ENCODE measurements around a stretch of chr9.

DNA sequence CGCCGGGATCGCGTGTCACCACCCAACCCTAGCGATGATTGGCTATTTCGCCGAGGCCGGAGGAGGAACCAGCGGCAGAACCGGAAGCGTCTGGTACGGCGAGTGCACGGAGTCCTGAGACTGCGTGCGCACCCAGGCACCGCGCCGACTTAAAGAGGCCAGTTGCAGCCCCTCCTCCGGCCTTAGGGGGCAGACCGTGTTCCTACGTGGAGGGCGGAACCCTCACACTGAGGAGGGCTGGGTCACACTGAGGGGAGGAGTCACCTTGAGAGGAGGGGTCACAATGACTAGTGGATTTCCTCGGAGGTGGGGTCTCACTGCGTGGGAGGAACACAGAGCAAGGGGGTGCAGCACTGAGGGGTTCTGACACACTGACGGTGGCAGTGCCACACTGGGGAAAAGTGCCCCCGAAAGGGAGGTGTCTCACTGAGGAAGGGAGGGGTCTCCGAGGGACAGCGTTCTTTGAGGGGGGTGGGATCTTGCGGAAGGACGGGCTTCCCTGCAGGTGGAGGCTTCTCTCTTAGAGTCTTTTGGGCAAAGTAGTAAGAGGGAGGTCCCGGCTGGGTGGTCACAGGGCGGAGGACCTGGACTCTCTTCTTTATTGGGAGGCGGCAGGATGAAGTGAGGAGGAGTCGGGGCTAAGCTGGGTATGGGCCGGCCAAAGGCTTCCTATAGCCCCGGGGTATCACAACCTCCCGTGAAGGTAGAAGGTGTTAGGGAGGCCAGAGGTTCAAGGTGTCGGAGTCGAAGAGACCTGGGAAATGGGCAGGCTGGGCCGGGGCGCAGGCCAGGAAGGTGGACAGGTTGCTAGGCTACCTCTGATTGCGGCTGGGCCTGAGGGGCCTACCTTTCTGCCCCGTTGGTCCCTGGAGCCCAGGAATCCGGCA, 715 bp upstream of the TESK1 start:
- RRBS, result 2% methylated on average over 25 of the region's 45 CpGs
CAGE:
- cytosol, long polyA plus RNA, result no peak
- long polyA plus RNA, result no peak
- nucleus, long polyA plus RNA, result no peak

GRCh38 chr9:35649471-35649830, 1.3 kb downstream of the SIT1 start:
- RRBS, result no CpG with 5 or more reads among the region's 10 CpGs
CAGE:
- cytosol, long polyA plus RNA, result no peak
- long polyA plus RNA, result no peak
- nucleus, long polyA plus RNA, result no peak

DNA sequence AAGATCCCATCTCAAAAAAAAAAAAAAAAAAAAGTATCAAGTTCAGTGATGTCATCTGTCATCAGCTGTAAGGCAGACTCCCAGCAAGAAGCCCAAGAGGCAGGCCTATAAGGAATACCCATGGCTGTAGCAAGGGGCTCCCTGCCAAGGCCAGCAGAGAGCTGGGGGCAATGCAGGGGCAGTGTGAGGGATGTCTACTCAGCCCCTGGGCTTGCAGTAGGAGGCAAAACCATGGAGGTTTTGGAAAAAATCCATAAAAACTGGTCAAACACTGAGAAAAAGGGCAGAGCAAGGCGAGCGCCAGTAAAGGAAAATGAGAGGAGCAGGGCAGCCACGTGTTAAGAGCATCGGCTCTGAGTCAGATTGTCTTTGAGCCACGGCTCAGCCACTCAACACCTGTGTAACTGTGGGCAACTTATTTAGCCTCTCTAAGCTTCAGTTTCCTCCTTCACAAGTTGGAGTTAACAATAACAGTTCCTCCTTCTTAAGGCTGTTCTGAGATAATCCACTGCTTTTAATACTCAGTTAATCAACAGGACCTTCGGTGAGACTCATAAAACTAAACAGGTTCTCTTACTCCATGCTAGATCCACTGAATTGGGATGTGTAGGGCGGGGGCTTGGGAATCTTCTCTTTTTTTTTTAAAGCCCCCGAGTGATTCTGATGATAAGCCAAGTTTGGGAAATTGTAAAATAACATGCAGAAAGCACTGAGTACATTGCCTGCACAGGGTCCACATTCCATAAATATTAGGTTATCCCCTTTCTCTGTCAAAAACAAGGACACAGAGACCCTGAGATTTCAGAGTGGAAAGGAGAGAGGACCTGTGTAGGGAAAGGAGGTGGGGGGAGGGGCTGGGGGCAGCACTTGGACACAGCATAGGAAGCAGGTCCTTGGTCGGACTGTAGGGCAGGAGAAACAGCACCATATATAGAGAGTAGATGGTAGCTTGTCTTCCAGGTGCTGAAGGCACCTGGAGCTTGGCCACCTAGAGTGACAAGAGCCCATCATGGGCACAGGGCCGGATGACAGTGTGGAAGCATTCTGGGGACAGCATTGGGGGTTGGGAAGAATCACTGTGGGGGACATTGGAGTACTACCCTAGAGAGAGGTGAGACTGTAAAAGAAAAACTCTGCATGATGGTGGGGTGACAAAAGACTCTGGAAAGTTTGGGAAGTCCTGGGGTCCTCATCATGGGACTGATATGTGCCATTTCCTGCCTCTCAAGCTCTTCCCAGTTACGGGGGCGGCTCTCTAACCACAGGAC, 2.7 kb downstream of the TPM2 start:
- RRBS, result no CpG with 5 or more reads among the region's 12 CpGs
CAGE:
- cytosol, long polyA plus RNA, result no peak
- long polyA plus RNA, result no peak
- nucleus, long polyA plus RNA, result no peak

DNA sequence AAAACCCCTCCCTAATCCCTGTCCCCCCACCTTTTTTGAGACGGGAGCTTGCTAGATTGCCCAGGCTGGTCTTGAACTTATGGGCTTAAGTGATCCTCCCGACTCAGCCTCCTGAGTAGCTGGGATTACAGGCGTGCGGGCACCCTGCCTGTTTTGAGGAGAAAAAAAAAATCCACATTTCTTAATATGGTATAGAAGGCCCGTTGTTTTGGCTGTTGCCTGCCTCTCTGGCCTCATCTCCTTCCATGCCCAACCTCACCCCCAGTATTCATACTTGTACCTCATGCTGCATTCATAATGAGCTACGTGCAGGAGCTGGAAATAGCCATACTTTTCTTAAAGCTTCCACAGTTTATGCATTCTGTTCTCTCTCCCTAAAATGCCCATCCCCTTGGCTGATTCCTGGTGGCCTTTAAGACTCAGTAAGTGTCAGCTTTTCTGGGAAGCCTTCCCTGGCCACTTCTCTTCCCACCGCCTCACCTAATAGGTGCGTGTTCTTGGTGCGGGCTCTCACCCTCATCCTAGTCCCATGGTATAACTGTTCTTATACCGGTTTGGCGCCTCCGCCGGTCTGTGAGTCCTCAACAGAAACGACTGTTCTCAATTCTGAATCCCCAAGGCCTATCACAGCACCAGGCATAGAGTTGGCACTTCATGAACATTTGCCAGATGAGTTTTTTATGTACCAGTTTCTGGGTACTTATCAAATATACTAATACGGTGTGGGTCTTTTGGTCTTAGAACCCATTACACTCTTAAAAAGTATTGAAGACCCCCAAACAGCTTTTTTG, 2.1 kb upstream of the TPM2 start:
- RRBS, result no CpG with 5 or more reads among the region's 15 CpGs
CAGE:
- cytosol, long polyA plus RNA, result no peak
- long polyA plus RNA, result no peak
- nucleus, long polyA plus RNA, result no peak

GRCh38 chr9:35724101-35724511, 7.9 kb downstream of the TLN1 start:
- RRBS, result no CpG with 5 or more reads among the region's 8 CpGs
CAGE:
- cytosol, long polyA plus RNA, result no peak
- long polyA plus RNA, result no peak
- nucleus, long polyA plus RNA, result no peak

DNA sequence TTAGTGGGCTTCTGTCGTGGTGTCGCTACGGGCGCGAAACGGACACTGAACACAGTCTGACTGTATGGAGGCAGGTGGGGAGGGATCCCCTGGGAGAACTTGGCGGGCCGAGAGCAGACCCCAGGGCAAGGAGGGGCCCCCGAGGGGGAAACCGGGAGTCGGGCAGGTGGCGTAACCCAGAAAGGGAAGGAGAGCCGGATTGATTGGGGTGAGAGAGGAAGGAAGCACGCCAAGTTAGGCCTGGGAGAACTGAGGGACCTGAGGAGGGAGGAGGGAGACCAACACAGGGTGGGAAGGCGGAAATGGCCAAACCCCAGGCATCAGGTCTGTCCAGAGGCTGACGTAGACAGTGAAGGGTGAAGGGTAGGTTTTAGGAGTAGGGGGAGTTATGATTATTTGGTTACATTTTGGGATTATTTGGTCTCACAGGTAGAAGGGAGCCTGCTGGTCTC, 3.3 kb upstream of the MSMP start:
- RRBS, result 26% methylated on average over 3 of the region's 16 CpGs
CAGE:
- cytosol, long polyA plus RNA, result no peak
- long polyA plus RNA, result no peak
- nucleus, long polyA plus RNA, result no peak

DNA sequence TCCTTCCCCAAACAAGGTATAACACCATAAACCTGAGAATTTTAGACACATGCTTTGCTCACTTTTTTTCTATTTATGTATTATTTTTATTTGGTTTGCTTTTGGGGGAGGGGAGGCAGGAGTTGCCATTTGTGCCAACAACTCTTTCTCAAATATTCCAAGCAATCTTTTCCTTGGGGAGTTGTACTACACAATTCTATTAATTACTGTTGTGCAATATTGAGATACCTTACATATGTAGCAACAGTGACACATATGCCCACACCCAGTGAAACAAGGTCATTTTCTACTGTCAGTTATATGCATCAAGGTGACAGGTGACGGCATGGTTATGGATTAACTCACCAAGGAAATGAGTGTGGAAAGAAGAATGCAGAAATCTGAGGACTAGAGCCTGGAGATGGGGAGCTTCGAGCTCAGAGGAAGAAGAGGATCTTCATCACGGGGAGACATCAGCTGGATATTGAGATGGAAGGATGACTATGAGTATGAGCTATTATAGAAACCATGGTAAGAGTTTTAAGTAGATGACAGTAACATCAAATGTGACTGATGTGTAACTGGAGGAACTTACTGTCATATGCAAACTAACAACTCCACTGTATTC, 17.9 kb upstream of the MSMP start:
- RRBS, result no CpG with 5 or more reads among the region's 3 CpGs
CAGE:
- cytosol, long polyA plus RNA, result no peak
- long polyA plus RNA, result no peak
- nucleus, long polyA plus RNA, result no peak

GRCh38 chr9:35813933-35814943, 604 bp downstream of the HINT2 start:
- RRBS, result under 1% methylated on average over 11 of the region's 45 CpGs
CAGE:
- cytosol, long polyA plus RNA, result no peak
- long polyA plus RNA, result no peak
- nucleus, long polyA plus RNA, result no peak

- RRBS, result 32% methylated on average over 2 of the region's 6 CpGs
CAGE:
- cytosol, long polyA plus RNA, result no peak
- long polyA plus RNA, result no peak
- nucleus, long polyA plus RNA, result no peak
Observed at GRCh38 chr9:35905191-35905715, 749 bp upstream of the HRCT1 start.

- RRBS, result no CpG with 5 or more reads among the region's 8 CpGs
CAGE:
- cytosol, long polyA plus RNA, result no peak
- long polyA plus RNA, result no peak
- nucleus, long polyA plus RNA, result no peak
Observed at GRCh38 chr9:35908463-35909066, 725 bp upstream of the SPAAR start.

DNA sequence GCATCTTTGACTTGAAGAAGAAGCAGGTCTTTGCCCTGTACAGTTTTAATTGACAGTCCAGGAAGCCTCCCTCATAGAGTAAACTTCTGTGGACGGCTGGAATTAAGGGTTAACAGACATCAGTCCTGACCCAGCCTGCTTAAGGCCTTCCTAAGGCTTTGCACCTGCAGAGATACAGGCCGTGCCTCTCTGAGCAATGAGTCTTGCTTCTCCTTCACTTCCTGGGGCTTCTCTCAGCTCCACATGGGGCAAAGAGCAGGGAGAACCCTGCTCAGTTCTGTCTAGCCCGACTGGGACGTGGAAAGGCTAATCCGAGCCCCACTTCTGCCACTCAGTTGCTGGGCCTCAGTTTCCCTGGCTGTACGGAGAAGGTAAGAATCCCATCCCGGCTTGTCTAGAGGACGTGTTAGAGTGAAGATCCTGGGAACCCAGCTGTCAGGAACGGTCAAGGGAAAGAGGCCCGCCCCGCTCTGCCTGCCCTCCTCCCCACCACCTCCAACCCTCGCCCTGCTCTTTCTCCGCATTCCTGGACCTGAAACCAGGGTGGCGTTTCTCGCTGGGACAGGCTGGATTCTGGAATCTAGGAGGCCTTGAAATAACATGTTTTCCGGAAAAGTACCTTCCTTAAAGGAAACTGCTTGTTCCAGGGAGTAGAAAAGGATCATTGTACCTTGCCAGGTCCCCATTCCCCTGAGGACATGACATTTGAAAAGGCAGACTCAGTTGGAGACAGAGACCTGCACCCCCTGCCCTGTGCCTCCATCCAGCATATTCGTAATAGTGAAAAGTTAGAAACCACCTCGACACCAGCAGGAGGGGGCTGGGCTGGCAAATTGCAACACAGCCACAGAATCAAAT, 6.6 kb downstream of the SPAAR start:
- RRBS, result no CpG with 5 or more reads among the region's 18 CpGs
CAGE:
- cytosol, long polyA plus RNA, result no peak
- long polyA plus RNA, result no peak
- nucleus, long polyA plus RNA, result no peak

DNA sequence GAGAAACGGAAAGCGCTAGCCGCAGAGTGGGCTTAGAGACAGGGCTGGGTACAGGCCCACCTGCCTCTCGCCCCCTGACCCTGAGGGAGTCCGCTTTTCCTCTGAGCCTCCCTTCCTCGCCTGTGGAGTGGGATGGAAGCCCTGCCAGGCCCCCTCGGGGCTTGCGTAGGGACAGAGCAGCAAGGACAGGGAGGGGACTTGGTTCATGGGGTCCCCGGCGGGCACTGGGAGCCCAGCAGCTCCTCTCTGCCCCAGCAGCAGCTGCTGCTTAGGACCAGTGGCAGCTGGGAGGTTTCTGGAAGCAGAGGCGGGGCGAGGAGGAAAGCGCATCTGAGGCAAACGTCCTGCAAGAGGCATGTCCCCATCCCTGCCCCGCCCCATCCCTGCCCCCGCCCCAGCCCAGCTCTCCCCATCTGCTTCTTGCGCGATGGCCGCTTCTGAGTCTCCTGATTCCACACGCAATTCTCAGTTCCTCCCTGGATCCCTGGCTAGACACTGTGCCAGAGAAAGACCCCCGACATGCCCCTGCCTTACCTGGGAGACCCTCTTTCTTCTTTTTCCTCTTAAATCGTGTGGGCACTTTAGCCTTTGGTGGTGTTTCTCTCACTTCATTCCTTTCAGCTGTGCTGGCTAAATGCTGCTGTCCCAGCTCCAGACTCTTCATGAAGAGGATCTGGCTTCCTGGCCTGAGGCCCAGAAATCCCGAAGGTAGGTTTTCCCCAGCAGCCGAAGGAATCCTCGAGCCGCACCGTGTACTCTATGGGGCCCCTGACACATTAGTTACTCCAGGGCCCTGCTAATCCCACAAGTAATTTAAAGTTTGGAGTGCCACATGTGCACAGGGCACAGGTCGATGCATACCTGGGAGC, 4.3 kb upstream of the OR2S2 start:
- RRBS, result no CpG with 5 or more reads among the region's 28 CpGs
CAGE:
- cytosol, long polyA plus RNA, result no peak
- long polyA plus RNA, result no peak
- nucleus, long polyA plus RNA, result no peak

GRCh38 chr9:35971951-35972611, 14.1 kb upstream of the OR2S2 start:
- RRBS, result no CpG with 5 or more reads among the region's 38 CpGs
CAGE:
- cytosol, long polyA plus RNA, result no peak
- long polyA plus RNA, result no peak
- nucleus, long polyA plus RNA, result no peak

DNA sequence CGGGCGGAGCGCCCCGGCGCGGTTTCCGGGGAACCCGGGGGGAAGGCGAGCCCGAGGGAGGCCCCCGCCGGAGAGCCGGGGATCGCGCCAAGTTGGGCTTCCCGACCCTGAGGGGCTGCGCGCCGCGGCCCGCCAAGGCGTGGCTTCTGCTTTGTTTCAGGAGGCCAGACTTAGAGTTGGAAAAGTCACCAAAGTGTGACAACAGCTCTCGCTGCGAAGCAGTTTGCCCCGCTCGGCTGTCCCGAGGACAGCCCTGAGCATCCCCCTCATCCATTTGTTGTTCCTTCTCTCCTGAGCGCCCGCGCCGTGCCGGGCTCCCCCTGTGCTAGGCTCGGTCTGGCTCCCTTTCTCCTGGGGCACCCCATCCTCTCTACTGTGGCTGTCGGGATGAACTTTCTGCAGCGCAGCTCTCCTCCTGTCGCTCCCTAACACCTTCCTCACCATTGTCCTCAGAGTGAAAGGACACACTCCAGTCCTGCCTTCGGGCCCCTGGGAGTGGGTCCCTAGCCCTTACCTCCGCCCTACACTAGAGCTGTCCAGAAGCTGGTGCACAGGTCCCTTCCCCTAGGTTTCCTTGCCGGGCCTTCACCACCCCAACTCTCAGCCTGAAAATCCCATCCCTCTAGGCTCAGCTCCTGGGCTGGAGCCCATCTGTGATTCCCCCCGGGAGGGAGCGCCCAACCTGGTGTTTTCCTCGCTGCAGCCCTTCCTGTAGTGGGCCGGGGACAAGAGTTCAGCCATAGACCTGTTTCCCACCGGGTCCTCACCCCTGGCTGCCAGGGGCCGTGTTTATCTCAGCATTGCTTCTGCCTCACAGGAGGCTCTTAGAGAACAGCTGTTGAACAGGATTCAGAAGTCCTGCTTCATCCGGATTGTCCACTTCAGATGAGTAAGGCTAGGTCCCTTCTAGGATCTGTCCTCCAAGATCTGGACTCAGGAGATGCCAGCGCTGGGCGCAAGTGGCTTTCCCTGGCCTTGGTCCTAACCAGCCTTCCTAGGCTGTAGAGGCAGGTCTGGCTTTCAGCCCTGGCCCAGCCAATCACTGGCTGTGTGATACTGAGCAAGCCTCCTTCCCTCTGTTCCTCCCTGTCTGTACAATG, 738 bp downstream of the GLIPR2 start:
- RRBS, result 7% methylated on average over 12 of the region's 48 CpGs
CAGE:
- cytosol, long polyA plus RNA, result no peak
- long polyA plus RNA, result no peak
- nucleus, long polyA plus RNA, result no peak

DNA sequence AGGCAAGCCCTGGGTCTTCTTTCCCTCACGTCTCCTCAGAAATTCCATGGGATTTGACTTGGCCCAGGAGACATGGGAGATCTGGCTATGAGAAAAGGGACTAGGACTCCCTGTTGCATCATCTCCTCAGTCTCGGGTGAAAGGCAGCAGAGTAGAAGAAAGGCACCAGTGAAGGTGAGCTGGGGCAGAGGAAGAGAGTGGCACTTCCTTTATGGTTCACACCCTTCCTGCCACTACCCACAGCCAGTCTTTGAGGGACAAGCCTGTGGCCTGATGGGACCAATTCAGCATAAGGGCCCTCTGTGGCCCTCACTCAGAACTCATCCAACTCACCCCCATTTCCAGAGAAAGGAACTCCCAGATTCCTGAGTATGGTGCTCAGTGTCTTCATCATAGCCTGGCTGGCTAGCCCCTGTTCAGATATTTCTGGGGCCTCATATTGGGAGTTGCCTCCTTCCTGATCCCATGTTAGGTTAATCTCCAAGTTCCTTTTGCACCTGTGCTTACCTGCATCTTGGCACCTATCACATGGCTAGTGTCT, 8.4 kb downstream of the GLIPR2 start:
- RRBS, result no CpG with 5 or more reads among the region's 2 CpGs
CAGE:
- cytosol, long polyA plus RNA, result no peak
- long polyA plus RNA, result no peak
- nucleus, long polyA plus RNA, result no peak

GRCh38 chr9:36164367-36164837, 4.8 kb upstream of the CCIN start:
- RRBS, result no CpG with 5 or more reads among the region's 6 CpGs
CAGE:
- cytosol, long polyA plus RNA, result no peak
- long polyA plus RNA, result no peak
- nucleus, long polyA plus RNA, result no peak

DNA sequence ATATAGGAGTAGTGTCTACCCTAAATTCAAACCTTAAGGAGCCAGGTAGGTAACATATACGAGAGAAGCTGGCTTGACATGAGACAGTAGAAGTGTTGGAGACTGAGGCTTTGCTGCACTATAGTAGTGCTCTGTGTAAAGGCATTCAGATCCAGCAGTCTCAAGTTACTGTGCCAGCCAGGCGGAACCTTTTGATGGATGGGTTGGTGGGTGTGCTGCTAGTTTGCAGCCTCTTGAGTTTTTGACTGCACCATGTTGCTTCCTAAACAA, 1.4 kb downstream of the CLTA start:
- RRBS, result no CpG with 5 or more reads among the region's 2 CpGs
CAGE:
- cytosol, long polyA plus RNA, result no peak
- long polyA plus RNA, result no peak
- nucleus, long polyA plus RNA, result no peak

DNA sequence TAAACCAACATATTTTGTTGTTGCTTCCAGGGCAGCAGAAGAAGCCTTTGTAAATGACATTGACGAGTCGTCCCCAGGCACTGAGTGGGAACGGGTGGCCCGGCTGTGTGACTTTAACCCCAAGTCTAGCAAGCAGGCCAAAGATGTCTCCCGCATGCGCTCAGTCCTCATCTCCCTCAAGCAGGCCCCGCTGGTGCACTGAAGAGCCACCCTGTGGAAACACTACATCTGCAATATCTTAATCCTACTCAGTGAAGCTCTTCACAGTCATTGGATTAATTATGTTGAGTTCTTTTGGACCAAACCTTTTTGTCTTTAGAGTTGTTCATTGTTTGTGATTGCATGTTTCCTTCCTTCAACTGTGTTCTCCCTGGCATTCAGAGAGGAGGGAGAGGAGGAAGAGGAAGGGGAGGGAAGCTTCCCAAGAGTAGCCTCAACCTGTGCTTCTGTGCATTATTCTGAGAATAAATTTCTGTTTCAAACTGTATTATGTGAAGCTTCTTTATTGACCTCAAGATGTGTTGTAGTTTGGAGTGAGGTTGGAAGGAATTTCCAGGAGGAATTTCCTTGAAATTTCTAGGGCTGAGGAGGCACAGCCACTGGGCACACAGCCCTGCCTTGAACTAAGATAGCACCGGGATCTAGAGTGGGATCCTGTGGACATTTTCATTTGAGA, 21.0 kb downstream of the CLTA start:
- RRBS, result no CpG with 5 or more reads among the region's 8 CpGs
CAGE:
- cytosol, long polyA plus RNA, result no peak
- long polyA plus RNA, result start-site peak on the minus strand centred at position 458 of the sequence, 48 bp wide, 18 and 45 reads in 2 replicates
- nucleus, long polyA plus RNA, result no peak

DNA sequence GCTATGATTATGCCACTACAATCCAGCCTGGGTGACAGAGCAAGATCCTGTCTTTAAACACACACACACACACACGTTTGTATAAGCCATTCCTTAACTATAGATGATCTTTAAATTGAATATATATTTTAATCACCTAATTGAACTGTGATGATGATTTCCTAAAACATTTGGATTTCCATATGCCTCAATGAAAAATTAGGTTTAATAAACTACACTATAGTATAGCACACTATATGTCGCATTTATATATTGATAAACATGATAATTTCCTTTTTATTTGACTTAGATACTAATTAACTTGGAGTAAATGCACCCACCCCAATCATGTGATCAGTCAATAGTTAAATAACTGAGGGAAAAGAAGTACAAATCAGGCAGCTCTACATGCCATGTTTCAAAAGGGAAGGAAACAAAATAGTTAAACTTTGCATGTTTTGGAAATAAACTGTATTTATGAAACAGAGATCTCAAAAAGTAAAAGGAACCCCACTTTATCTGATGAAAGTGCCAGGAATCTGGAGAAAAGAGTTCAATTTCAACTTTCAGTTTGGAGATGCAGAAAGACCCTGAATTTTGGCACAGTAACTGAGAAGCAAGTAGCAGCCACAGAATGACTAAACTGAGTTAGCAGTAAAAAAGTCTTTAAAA, 18.0 kb upstream of the GNE start:
- RRBS, result no CpG with 5 or more reads among the region's 2 CpGs
CAGE:
- cytosol, long polyA plus RNA, result no peak
- long polyA plus RNA, result no peak
- nucleus, long polyA plus RNA, result no peak

GRCh38 chr9:36399963-36400166, 204 bp downstream of the RNF38 start:
- RRBS, result no CpG with 5 or more reads among the region's 3 CpGs
CAGE:
- cytosol, long polyA plus RNA, result no peak
- long polyA plus RNA, result no peak
- nucleus, long polyA plus RNA, result no peak